ENCODE results near the genes OR6C65, OR2AP1 and RAB5B.

GRCh38 chr12:55400246-55400653 is at the start of gene OR6C65:
Gene OR6C65, plus strand, starts transcription at chr12:55400529.
- PRO-cap = no peak
- RAMPAGE, long total RNA, 2 experiments = no peak in any of the 2 experiments

DNA sequence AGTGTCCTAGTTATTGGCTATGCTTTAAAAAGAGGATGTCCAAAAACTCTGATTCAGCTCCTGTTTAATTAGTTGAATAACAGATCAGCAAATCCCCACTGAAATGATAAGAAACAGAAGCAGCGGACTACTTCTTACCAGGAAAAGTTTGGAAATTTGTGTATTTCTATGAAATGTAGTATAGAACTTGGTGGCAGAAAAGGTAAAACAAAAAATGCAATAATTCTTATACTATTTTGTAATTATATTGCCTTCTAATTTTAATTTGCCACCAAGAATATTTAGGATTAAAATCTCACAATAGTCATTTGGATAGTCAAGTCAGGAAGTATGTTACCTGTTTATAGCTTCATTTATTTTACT is at the start of gene OR2AP1:
OR2AP1 (plus strand) TSS at position 276 of the 363 bp plus-strand sequence.
- PRO-cap = no peak
- RAMPAGE, long total RNA, 2 experiments = no peak in any of the 2 experiments

- PRO-cap = no peak
- RAMPAGE, long total RNA, 2 experiments = no peak in any of the 2 experiments
Measured at GRCh38 chr12:55694744-55695313, 12.9 kb downstream of the ITGA7 start.

GRCh38 chr12:55700745-55701191 is 6.9 kb downstream of the ITGA7 start:
- PRO-cap = no peak
- RAMPAGE, long total RNA, 2 experiments = no peak in any of the 2 experiments

GRCh38 chr12:55702745-55703756 is 4.7 kb downstream of the ITGA7 start:
- PRO-cap = no peak
- RAMPAGE, long total RNA, 2 experiments = no peak in any of the 2 experiments

DNA sequence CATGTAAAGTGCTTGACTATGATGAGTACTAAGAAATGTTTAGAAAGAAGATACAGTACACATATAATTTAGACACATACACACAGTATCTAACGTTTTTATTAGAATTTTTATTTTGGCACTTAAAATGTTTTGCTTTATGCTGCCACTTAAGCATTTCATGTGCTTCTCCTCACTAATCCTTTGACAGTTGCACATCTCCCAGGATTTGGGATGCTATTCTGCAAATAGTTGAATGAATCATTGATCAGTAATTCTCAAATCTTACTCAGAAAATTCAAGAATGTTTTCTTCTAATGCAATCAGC is 2.3 kb upstream of the BLOC1S1 start:
- PRO-cap = no peak
- RAMPAGE, long total RNA, 2 experiments = no peak in any of the 2 experiments

- PRO-cap = no peak
- RAMPAGE, long total RNA, 2 experiments = no peak in any of the 2 experiments
Measured at GRCh38 chr12:55722989-55723378, 2.8 kb downstream of the RDH5 start.

DNA sequence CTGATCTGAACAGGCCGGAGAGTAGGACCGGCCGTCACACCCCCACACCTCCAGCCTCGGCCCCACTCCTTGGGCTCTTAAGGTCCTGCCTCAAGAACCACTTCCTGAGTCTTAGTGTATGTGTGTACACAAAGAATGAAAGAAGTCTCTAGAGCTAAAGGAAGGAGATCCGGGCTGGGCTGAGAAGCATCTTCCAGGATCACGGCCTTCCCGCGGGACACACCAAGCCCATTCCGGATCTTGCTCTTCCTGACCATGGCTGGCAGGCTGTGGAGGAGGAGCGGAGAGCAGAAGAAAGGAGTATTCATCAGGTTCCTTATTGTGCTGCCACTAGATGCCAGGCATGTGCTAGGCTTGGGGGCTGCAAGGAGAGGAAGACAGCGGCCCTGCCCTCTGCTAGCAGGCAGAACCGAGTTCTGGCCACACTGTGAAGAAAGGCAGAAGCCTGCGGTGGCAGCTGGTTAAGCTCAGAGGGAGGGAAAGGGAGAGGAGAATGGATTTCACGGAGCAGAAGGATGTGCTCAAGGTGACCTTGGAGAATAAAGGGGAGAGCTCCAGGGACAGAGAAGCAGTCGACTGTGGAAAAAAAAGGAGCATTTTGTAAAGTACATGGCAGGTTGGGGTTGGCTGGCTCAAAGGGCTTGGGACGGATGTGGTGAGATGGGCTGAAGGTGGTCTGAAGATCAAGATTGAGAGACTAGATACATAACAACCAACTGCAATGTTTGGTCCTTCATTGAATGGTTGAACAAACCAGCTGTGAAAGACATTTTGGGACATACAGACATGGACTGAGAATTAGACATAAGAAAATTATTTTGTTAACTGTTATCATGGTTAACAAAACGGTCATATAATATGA is 1.4 kb upstream of the CD63 start:
- PRO-cap = no peak
- RAMPAGE, long total RNA, 2 experiments = no peak in any of the 2 experiments

DNA sequence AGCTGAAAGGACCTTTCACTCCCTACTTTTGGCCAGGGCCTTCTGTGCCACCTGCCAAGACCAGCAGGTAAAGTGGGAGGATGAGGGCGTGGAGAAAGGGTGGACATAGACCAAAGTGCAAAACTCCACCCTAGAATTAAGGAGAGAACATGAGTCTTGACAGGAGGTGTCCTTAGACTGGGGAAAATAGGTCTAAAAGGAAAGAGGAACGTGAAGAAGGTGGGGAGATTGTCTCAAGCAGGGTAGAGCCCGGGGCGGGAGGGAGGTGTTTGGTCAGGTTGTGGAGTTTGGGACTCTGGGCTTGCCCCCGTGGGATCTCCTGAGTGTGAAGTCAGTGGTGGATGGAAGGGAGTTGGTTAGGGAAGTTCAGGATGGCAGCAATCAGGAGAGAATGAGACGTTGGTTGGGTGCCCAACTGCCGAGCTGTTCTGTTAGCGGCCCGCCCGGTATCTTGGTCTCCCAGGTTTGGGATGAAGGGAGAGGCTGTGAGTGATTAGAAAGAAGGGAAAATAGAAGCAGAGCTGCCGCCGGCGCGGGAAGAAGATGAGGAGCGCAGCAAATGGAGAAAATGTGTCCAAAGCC is 407 bp downstream of the DGKA start:
- PRO-cap = no peak
- RAMPAGE, long total RNA, 2 experiments = no peak in any of the 2 experiments

GRCh38 chr12:55955382-55955887 is 10.4 kb downstream of the PMEL start:
- PRO-cap = no peak
- RAMPAGE, long total RNA, 2 experiments = no peak in any of the 2 experiments

DNA sequence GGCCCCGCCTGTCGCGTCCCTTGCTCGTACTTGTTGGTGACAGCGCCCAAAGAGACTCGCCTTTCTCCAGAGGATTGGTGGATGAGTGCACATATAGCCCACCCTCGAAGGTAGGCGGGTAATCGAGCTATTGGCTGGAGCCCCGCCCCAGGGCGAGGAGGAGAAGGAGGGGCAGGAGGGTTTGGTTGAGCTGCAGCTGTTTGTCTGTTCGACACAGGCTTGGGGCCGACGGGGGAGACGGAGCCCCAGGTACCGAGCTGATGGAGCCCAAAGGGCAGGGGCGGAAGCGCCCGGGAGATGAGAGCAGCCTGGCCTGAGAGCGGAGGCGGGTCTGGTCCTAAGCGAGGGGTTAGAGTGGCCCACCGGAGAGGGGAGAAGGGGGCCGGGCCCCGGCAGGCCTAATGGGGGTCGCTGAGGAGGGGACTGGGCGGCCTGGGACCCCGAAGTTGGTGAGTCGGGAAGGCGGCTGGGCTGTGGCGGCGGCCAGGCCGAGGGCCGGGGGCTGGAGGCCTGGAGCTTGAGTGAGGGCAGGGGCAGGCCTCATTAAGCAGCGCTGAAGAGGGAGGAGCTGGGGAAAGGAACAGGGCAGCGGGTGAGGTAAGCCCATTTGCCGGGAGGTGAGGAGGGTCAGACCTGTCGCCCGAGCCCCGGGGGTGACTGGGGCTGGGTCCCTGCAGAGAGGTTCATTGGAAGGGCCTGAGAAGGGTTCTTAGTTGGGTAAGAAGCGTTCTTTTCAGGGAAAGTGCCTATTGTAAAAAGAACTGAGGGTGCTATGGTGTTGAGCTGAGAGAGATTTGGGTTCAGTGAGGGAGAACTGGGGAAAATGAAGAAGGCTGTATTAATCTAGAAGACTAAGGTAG is at the start of gene RAB5B:
RAB5B (plus strand) TSS at position 188 of the 860 bp plus-strand sequence.
- PRO-cap = bidirectional peak, plus-strand start at position 69 of the sequence, minus-strand start outside the sequence; unidirectional peak, plus-strand start at position 225 of the sequence; unidirectional peak, plus-strand start at position 277 of the sequence; bidirectional peak, plus-strand start at position 610 of the sequence, minus-strand start at position 549 of the sequence
- RAMPAGE, long total RNA, 2 experiments = start-site peak on the plus strand in 2 of 2 experiments, centred at positions 188 to 208 of the sequence, 68 to 117 reads per replicate

- PRO-cap = no peak
- RAMPAGE, long total RNA, 2 experiments = no peak in any of the 2 experiments
Measured at GRCh38 chr12:55993243-55994303, 3.5 kb upstream of the SUOX start.

DNA sequence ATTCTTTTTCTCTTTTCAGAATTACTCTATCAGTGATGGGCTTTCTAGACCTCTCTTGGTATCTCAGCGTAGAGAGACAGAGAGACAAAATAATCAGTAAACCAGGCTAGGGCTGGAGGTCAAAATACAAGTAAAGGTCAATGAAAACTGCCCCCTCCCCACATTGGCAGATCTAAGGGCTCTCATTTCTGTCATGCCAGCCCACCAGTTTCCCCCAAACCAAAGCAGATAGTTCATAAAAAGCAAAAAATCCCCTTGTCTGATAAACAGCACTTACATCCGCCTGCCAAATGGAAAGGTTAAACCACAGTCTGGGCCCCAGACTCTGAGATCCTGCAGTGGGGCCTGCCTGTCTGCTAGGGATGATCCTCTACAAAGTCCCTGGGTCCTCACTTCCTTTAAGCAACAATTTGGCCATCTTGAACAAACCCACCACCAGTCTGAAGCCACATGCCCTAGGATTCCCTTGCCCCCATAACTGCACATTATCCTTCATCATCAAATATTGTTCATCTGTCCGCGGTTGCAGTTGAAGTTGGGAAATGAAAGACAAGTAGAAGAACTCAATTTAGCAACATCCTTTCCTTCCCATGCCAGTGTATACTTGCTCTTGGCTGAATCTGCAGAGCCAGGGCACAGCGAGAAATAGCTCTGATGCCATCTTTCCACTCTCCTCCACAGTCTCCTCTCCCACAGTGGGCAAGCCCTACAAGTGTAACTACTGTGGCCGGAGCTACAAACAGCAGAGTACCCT is 9.7 kb upstream of the RPS26 start:
- PRO-cap = no peak
- RAMPAGE, long total RNA, 2 experiments = no peak in any of the 2 experiments

GRCh38 chr12:56103891-56104240 is 493 bp upstream of the PA2G4 start:
- PRO-cap = bidirectional peak, plus-strand start at chr12:56104537, minus-strand start at chr12:56104203
- RAMPAGE, long total RNA, 2 experiments = no peak in any of the 2 experiments

DNA sequence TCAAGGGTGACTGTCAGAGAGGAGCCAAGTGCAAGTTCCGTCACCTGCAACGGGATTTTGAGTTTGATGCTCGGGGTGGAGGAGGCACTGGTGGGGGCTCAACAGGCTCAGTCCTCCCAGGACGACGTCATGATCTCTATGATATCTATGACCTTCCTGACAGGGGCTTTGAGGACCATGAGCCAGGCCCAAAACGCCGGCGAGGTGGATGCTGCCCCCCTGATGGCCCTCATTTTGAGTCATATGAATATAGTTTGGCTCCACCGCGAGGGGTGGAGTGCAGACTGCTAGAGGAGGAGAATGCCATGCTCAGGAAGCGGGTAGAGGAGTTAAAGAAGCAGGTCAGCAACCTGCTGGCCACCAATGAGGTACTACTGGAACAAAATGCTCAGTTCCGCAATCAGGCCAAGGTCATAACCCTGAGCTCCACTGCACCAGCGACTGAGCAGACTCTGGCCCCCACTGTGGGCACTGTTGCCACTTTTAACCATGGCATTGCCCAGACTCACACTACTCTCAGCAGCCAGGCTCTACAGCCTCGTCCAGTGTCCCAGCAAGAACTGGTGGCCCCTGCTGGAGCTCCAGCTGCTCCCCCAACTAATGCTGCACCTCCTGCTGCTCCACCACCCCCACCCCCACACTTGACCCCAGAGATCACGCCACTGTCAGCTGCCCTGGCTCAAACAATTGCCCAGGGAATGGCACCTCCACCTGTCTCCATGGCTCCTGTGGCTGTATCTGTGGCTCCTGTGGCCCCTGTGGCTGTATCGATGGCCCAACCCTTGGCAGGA is 3.1 kb downstream of the ZC3H10 start:
- PRO-cap = no peak
- RAMPAGE, long total RNA, 2 experiments = no peak in any of the 2 experiments

- PRO-cap = bidirectional peak, plus-strand start at chr12:56190311, minus-strand start at chr12:56190320
- RAMPAGE, long total RNA, 2 experiments = no peak in any of the 2 experiments
Measured at GRCh38 chr12:56189922-56190469, 713 bp upstream of the SMARCC2 start.

DNA sequence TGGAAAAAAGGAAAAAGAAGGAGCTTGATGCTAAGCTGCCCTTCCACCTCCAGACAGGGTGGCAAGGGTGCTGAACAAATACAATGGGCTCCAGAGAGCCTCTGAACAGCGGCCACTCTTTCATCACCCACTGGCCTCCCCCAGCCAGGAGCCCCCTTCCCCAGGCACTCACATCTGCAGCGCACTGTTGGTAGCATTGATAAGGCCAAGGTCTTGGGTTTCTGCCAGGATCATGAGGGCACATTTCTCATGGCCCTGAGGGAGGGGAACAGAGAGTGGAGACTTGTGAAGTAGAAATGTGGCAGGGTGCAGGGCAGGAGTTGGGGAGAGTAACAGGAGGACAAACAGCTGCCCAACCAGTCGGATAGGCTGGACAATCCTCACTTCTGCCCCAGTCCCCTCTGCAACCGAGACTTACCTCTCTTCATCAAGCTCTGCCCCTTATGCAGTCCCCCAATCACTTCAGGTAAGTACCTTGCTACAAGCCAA is 14.1 kb downstream of the SLC39A5 start:
- PRO-cap = bidirectional peak, plus-strand start at position 316 of the sequence, minus-strand start at position 170 of the sequence
- RAMPAGE, long total RNA, 2 experiments = no peak in any of the 2 experiments

- PRO-cap = no peak
- RAMPAGE, long total RNA, 2 experiments = no peak in any of the 2 experiments
Measured at GRCh38 chr12:56375720-56376296, 13.2 kb upstream of the APOF start.

DNA sequence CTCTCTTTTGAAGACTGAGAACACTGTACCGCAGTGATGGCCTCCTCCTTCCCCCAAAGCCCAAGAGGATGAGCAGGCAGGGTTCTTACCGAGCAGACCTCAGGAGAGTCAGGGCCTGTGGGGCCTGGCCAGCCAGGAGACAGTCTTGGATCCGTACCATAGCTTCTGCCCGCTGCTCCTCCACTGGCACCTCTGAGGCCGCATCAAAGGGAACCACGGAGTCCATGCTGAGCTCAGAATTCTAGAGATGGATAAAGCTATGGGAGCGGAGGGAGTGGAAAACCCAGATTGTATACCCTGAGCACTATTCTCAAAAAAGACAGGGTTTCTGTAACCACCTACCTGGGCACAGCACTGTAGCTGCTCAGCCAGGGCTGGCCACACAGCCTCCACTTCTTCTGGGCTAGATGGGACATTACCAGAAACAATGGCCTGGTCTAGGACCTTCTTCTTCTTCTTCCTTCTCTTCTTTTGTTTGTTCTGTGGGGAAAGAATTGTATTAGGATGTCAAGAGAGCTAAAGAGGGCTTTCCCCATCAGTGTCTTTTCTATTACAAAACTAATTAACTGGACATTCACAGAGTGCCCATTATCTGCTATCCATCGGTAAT is 24.4 kb downstream of the TIMELESS start:
- PRO-cap = no peak
- RAMPAGE, long total RNA, 2 experiments = no peak in any of the 2 experiments

DNA sequence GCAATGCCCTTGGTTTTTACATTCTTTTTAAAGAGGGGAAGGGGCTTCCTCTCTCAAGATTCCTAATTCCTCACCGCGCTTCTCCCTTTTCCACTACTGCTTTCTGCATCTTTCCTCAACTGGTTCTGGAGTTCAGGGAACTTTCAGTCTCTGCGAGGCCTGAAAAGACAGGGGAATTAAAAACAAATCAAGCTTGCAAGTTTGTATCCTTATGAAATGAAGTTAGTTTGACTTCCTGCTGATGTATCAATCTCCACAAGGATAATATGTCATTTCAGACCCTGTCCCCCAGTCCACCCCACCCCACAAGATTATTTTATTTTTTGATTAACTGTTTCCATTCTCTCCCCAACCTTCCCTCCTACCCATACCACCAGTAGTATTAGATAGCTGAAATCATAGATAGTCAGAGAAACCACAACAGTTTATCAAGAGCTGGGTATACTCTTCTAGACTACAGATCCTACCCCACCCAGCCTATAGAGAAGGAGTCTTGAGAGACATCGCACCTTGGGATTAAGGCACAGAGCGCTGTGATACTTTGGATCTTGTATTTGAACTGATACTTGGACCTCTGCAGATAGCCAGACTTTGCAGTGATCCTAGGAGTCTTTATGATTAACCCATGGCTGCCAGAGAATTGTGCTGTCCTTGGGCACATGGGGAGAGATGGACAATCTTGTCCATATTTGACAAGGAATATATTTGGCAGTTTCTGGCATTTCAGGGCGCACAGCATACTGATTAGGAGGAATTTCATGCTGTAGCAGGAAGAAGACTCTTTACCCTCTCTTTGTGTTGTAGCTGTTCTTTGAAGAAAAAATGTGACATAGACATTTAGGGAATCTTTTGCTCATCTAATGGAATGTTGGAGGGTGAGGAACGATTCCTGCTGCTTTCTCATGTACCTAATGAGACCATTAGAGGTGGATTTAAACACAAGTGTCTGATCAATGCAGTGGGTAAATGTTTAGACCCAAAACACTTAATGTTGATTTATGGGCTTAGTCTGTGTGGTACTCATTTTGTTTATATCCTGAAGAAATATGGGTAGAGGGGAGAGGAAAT is 856 bp downstream of the RBMS2 start:
- PRO-cap = unidirectional peak, minus-strand start at position 121 of the sequence
- RAMPAGE, long total RNA, 2 experiments = no peak in any of the 2 experiments